Measurements from ENCODE around the gene GADD45G.

- PRO-cap = no peak
Measured at GRCh38 chr9:89499058-89499619, 1.2 kb upstream of the SEMA4D start.

DNA sequence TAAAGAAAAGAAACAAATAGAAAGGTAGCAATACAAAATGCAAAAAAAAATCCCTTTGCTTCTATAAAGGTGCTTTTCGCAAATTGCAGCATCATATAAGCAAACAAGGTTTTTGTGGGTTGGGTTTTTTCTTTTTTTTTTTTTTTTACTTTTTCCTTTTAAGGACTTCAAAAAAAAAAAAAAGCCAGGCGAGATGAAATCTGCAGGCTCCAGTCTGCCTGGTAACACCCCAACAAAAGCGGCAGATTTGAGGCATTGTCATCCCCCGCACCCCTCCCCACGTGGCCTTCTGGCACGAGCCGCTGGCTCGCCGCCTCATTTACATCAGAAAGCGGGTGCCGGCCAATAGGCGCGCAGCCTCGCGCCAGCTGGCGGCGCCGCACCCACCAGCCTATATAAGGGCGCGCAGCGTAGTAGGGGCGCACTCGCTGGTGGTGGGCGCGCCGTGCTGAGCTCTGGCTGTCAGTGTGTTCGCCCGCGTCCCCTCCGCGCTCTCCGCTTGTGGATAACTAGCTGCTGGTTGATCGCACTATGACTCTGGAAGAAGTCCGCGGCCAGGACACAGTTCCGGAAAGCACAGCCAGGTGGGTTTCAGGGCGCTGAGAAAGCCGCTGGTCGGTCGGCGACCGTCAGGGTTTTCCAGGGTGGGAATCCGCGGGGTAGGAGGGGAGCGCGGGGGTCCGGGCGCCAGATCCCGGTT is at the start of gene GADD45G:
Gene GADD45G (plus strand): TSS at position 422 of the 700 bp plus-strand sequence.
- PRO-cap = unidirectional peak, plus-strand start at position 422 of the sequence

DNA sequence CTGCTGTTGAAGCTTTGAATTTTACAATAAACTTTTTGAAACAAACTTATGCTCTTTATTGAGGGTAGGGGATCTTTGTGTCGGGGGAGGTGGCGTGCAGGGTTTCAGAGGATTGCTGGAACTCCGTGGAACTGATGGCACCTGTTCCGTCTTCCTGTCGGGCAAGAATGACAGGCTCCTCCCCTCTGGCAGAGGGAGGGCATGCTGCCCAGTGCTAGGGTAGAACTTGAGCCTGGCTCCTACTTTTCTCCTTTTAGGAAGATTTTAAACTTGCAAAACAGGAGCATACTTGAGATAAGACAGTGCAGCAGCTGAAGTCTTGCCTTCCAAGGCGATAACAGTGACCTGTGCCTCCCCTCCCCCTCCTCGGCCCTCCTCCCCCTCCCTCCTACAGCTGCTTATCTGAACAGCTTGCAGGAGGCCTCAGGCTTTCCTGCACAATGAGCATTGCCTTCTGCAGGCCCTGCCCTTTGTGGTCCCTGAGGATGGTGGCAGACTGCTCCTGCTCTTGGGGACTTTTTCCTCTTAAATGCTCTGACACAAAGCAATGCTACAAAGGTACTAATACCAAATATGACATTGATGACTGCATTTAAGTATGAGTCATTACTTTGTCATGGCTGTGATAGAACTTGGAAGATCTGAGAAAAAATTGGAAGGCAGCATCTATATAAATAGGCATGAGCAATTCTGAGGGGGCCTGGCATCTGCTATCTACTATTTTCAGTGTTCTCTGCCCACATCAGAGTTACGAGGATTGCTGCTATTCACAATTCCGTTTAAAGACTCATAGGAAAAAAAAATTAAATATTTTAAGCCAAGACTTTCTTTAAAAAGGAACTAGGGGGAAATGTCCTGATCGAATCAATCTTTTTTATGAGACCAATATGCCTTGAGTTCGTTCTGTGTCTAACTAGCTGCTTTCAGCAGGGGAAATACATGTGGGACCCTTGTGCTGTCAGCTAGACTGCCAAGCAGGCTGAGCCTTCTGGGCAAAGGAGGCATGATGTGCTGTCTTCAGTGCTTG is 2.0 kb downstream of the GADD45G start:
- PRO-cap = no peak

GRCh38 chr9:89624037-89624675 is 19.3 kb downstream of the GADD45G start:
- PRO-cap = no peak

DNA sequence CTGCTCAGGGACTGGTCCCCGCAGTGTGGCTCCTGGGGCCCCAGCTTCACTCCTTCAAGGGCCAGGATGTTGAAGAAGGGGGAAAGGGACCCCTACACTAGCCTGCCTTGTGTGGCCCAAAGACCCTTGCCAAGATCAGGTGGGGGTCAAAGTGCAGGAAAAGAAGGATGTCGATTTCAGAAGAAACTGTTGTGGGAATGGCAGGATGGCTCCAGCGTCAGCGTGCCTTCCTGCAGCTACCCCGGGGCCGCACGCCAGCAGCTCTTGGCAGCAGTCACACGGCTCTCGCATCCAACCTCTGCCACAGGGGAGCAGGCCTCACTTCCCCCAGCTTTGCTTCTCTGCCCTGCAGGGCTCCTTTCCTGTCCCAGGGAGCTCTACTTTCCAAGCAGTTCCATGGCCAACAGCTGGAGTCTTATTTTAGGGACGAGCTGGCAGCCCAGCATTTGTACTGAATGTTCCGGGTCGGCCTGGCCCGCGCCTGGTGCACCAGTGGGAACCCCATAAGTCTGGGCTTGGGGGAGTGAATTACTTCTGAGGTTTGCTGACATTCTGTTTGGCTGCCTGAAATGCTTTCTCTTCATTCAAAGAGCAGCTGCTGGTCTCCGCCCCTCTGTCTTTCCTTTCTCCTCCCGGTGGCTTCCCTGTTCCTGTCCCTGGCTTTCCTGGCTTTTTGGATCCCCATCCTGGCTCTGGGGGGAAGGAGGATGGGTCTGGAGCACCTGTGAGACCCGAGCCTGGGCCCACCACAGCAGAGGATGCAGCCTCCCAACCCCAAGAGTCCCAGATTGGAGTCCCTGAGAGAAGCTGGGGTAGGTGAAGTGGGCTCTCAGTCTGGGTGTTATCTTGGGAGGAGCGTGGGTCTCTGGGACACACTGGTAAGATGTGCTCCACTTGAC is 34.6 kb downstream of the GADD45G start:
- PRO-cap = no peak

- PRO-cap = no peak
Measured at GRCh38 chr9:89928205-89928483, 323.3 kb downstream of the GADD45G start.

DNA sequence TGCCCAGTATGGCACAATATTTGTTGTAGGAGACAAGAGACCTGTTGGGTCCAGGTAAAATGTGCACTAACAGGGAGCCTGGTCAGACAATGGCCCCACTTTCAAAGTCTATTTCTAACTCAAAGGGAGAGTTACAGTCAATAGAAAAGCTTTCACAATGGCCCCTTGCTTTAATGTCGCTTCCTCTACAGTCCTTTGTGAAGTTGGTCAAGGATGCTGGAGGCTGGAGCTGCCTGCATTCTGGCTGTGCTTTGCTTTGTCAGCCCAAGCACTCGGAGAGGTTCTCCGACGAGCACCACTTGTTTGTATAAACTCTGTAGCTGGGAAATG is 330.1 kb downstream of the GADD45G start:
- PRO-cap = unidirectional peak, plus-strand start at position 216 of the sequence

DNA sequence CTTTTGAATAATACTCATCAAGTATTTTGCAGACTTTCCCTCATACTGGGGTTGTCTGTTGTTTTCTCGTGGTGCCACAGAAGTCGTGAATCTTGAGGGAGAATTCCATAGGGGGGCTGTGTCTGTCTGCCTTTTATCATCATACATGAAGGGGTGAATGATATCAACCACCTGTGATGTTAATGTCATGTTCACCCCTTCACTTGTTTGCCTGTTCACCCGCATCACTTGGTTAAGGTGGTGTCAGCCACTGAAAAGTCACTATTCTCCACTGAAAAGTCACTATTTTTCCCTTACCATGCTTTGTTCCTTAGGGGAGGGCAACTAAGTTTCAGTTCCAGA is 484.3 kb downstream of the GADD45G start:
- PRO-cap = no peak

DNA sequence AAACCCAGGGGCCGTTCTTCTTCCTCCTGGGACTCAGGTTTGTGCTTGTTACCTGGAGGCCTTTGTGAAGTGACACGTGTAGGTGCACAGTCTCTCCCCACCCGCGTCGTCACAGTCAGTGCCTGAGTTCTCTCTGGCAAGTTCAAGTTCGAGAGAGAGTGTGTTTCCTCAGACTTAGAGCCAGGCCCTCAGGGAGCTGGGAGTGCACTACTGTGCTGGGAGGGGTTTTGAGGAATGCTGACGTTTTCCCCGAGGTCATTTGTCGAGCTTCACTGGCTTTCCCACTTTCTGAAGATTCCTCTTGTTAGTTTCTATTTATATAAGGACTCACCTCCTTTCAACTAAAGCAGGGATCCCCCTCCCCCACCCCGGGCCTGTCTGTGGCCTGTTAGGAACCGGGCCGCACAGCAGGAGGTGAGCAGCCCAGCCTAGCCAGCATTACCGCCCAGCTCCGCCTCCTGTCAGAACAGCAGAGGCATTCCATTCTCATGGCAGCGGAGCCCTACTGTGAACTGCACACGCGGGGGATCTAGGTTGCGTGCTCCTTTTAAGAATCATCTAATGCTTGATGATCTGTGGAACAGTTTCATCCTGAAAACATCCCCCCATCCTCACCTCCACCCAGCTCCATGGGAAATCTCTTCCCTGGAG is 209.1 kb downstream of the DIRAS2 start:
- PRO-cap = unidirectional peak, minus-strand start at position 131 of the sequence

- PRO-cap = no peak
Measured at GRCh38 chr9:90808663-90809462, 7.2 kb downstream of the SYK start.

GRCh38 chr9:90828175-90828695 is 26.6 kb downstream of the SYK start:
- PRO-cap = no peak

DNA sequence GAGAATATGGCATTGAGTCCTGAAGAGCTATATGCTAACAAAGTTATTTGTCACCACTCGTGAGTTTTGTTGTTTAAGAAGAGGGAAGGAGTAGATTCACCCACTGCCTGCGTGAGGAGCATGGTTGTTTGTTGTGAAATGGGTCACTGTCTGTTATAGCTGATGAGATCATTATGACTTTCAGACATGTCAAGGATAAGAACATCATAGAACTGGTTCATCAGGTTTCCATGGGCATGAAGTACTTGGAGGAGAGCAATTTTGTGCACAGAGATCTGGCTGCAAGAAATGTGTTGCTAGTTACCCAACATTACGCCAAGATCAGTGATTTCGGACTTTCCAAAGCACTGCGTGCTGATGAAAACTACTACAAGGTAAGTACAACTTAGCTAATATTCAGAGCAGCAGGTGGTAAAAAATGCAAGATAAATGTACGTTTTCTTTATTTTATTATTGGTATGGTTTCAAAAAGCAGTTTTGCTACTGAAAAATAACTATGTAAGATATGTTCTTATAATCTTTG is 77.0 kb downstream of the SYK start:
- PRO-cap = no peak

- PRO-cap = no peak
Measured at GRCh38 chr9:90964947-90965702, 163.5 kb downstream of the SYK start.

DNA sequence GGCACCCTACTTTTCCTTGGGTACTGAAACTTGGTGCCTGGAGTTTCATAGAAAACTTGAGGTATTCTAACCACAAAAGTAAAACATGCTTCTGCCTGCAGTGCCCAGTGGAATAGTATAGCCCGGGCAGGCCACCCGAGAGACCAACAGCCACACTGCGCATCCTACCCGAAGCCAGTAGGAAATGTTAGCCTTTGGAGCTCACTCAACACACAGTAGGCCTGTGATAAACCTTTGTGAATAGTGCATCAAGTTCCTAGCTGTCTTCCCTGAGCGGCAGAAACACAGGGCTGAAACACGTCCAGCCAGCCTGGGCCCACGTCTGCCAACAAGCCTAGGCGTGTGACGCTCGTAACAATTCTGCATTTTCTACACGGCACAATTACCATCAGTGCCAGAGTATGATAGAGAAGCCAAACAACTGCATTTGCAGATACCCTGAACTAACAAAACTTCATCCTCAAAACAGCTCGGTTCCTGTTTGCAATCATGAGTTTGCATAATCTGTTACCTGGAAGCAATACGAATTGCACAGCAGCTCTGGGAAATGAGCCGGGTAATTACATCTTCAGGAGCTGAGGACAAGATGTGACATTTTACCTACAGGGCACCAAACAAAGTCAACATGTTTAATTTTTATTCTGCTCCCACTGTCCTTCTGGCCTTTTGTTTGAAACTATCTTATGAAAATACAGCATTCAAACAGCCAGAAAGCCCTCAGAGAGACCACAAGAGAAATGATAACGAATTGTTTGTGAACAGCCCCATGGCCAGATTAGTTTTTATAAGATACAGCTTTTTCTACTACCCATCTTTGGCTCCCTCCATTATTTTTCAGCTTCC is 198.4 kb downstream of the SYK start:
- PRO-cap = no peak

DNA sequence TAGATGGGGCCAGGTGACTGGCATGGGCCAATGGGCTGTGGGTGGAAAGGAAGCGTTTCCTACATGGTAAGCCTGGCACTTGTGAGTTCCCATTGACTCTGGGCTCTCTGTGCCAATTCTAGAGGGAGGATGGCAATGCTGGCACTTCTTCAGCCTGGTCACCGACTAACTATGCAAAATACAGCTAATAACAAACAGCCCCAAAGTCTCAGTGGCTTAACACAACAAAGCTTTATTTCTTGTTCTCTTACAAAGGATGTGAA is 258.1 kb downstream of the SYK start:
- PRO-cap = no peak

DNA sequence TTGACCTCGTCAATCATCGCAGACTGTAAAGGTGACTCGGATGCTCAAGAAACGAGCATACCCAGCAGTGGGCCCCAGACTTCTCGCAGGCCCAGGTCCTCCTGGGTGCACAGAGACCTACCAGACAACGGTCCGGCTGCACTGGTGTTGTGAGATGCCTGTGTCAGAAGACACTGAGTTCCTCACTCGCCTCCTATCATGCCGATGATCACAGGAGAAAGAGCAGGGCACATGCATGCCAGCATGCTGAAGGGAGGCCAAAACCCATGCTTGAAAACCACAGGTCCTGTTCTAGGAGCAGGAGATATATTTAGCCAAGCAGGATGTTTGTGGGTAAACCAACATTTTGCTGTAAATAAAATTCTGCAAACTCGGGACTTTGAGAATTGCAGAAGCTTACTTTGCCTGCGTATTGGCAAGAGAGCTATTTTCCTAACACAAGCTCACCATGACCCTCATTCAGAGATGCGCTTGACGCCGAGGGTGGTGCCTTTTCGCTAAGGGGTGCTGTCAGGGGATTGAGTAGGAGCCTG is 198.6 kb downstream of the AUH start:
- PRO-cap = no peak

GRCh38 chr9:91163632-91164221 is 198.0 kb downstream of the AUH start:
- PRO-cap = no peak

- PRO-cap = no peak
Measured at GRCh38 chr9:91212017-91212398, 149.7 kb downstream of the AUH start.

DNA sequence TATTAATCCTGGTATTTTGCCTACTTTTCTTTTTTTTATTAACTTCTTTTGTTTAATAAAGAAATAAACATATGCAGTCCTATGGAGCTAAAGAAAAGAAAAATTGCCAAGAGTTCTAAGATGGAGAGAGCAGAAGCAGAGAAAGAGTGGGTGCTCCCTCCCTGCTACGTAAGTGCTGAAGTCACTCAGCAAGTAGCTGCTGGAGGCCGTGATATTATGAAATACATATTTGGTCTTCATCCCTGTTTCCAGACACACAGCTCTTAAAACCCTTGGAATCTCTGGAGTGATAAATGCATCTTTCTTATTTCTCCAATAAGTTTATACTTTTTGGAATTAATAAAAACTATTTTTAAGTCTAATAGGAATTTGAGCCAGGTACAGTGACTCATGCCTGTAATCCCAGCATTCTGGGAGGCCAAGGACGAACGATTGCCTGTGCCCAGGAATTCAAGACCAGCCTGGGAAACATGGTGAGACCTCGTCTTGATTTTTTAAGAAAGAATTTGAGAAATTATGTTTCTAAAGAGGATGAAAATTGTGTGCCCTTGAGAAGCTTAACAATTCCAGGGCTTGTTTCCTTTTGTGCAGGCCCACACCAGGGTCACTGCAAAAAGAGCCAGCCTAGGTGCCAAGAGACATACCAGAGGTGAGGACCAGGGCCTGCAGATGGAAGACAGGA is 60.5 kb downstream of the AUH start:
- PRO-cap = no peak

GRCh38 chr9:91420625-91421230 is 2.9 kb downstream of the NFIL3 start:
- PRO-cap = no peak

All from osteocyte (in vitro differentiated cells).